AG08470 (cell line): ENCODE data around the genes ITGA7, RPS26 and MYL6B.

- RRBS = no CpG with 5 or more reads among the region's 7 CpGs
Measured at GRCh38 chr12:55694744-55695313, 12.9 kb downstream of the ITGA7 start.

GRCh38 chr12:55707245-55708310, at the start of gene ITGA7:
ITGA7 (minus strand) TSS chr12:55707904.
- RRBS = 12% methylated on average over 1 of the region's 70 CpGs

- RRBS = no CpG with 5 or more reads among the region's 6 CpGs
Measured at GRCh38 chr12:55711836-55712825, 3.7 kb upstream of the BLOC1S1 start.

DNA sequence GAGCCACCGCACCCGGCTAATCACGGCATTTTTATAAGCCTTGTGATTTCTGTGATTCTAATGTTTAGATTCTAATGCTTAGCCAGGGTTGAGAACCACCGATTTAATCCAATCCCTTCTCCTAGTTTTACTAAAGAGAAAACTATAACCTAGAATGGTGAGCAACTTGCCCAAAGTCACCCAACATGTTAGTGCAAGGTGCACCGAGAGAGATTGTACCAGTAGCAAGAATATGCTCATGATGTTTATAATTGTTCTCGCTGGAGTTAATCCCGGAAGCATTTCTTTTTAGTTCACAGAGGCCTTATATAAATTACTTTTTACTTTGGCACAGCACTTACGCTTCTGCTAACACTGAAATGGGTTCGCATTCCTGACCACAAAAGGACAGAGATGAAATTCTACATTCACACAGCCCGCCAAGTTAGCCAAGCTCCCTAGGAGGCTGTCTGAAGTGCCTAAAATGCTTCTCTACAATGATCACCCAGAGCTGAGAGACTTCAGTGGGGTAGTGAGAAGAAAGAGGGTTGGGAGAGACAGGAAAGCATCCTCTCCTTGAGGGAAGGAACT, 620 bp upstream of the BLOC1S1 start:
- RRBS = no CpG with 5 or more reads among the region's 10 CpGs

DNA sequence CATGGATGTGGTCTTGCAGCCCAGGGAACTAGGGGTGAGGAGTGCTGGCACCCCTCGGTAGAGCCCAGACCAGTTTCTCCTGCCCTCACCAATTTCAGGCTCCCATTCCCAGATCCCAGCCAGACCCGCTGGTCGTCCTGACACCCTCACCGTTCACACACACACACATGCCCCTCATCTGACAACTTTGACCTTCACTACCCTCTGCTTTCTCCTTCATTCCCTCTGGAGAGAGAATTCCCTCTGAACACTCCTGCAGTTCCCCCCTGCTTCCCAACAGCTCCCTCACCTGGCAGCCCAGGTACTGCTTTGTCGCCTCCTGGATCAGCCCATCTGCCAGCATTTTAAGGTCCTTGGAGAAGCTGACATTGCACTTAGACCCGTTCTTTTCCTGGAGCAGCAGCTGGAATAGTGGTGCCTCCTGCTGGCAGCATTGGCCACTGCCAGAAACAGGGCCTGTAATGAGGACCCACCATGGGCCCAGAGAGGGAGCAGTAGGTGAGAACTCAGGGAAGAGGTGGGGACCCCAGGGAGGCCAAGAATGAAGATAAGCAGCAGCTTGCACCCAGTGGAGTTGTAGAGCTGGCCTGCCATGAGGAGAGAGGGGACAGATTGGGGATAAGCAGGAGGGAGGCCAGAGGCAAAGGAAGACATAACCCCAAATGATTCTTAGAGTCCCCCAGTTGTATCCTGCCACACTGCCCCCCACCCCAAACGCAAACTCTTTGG, 5.8 kb upstream of the GDF11 start:
- RRBS = no CpG with 5 or more reads among the region's 7 CpGs

- RRBS = no CpG with 5 or more reads among the region's 3 CpGs
Measured at GRCh38 chr12:55845832-55846233, 3.1 kb upstream of the MMP19 start.

GRCh38 chr12:55909160-55909760, 18.4 kb downstream of the PYM1 start:
- RRBS = no CpG with 5 or more reads among the region's 5 CpGs

- RRBS = 1% methylated on average over 21 of the region's 43 CpGs
Measured at GRCh38 chr12:55926708-55927613, 733 bp downstream of the PYM1 start.

- RRBS = no CpG with 5 or more reads among the region's 6 CpGs
Measured at GRCh38 chr12:55989919-55990159, 7.2 kb upstream of the SUOX start.

DNA sequence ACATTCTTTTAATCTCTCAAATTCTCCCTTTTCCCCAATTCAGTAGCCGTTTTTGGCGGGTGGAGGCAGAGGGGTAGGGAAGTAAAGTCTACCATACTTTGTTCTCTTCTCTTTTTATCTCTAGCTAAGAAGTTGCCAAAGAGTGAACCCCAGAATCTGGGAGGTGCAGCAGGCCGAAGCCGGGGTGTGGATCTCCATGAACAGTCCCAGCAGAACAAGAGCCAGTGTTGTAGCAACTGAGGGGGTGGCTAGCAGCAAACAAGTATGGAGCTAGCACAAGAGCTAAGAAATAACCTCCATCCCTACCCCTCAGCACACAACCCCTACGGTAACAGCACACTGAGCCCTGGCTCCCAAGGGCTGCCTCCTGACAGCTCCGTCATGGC, 5.1 kb upstream of the SUOX start:
- RRBS = no CpG with 5 or more reads among the region's 6 CpGs

- RRBS = 1% methylated on average over 12 of the region's 63 CpGs
Measured at GRCh38 chr12:56041699-56042776, at the start of gene RPS26. RPS26 (plus strand) TSS chr12:56041918.

DNA sequence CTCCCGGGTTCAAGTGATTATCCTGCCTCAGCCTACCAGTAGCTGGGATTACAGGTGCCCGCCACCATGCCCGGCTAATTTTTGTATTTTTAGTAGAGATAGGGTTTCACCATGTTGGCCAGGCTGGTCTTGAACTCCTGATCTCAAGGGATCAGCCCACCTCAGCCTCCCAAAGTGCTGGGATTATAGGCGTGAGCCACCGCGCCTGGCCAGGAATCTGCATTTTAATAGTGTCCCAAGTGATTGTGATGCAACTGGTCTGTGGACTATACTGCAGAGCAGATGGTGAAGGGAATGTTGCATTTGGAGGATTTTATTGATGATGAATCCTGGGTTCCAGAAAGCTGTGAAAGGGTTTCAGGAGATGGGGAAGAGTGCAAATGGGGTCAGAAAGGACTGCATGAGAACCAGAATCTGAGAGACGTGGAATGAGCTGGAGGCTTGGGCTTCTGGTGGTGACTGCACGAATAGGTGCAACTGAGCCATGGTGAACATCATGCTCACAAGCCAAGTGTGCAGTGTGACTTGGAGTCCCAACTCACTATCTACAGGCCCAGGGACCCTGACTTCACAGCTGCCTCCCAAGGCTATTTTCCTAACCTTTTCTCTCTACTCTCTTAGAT, 4.4 kb downstream of the RPS26 start:
- RRBS = no CpG with 5 or more reads among the region's 8 CpGs

- RRBS = no CpG with 5 or more reads among the region's 10 CpGs
Measured at GRCh38 chr12:56118713-56119158, 670 bp downstream of the ZC3H10 start.

DNA sequence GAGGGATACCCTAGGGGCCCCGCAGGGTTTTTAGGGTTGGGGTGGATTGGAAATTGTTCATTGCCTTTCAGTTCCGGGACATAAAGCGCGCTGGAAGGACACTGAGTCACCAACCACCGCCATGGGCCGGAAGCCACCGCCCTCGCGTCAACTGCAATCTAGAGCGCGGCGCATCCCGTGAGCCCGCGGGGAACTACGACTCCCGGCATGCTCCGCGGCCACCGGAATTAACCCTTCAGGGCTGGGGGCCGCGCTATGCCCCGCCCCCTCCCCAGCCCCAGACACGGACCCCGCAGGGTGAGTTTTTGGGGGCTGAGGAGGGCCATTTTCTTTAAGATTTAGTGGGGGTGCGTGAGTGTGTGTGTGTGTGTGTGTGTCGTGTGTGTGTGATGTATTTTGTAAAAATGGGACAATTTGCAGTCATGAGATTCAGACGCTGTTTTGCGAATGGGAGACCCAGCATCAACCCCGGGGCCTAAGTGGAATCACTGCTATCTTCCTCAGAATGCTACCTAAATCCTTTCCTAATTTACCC, at the start of gene MYL6B:
Gene MYL6B, plus strand, starts transcription at position 253 of the 535 bp plus-strand sequence.
- RRBS = 2% methylated on average over 14 of the region's 30 CpGs

DNA sequence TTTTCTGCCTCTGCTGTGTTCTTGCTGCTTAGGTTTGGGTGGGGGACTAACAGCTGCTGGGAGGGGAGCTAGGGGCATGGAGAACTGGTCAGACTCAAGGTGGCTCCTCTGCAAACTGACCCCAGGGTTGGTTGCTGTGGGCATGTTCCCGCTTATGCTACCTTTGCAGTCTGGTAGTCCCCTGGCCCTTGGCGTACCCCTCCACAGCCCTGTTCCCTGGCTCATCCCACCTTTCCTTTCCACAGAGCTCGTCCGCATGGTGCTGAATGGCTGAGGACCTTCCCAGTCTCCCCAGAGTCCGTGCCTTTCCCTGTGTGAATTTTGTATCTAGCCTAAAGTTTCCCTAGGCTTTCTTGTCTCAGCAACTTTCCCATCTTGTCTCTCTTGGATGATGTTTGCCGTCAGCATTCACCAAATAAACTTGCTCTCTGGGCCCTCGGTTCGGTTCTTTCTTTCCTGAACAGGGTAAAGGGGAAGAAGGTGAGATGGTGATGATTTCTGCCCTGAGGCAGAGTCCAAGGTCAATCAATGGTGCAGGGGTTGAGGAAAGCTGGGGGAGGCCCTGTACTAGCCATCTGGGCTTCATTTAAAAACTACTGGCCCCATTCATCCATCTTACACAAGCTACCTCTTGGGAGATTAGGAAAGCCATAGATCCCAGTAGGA, 3.1 kb downstream of the MYL6 start:
- RRBS = no CpG with 5 or more reads among the region's 8 CpGs

GRCh38 chr12:56161808-56162069, 3.6 kb downstream of the MYL6 start:
- RRBS = no CpG with 5 or more reads among the region's 2 CpGs

- RRBS = no CpG with 5 or more reads among the region's 14 CpGs
Measured at GRCh38 chr12:56162070-56162968, 4.2 kb downstream of the MYL6 start.

DNA sequence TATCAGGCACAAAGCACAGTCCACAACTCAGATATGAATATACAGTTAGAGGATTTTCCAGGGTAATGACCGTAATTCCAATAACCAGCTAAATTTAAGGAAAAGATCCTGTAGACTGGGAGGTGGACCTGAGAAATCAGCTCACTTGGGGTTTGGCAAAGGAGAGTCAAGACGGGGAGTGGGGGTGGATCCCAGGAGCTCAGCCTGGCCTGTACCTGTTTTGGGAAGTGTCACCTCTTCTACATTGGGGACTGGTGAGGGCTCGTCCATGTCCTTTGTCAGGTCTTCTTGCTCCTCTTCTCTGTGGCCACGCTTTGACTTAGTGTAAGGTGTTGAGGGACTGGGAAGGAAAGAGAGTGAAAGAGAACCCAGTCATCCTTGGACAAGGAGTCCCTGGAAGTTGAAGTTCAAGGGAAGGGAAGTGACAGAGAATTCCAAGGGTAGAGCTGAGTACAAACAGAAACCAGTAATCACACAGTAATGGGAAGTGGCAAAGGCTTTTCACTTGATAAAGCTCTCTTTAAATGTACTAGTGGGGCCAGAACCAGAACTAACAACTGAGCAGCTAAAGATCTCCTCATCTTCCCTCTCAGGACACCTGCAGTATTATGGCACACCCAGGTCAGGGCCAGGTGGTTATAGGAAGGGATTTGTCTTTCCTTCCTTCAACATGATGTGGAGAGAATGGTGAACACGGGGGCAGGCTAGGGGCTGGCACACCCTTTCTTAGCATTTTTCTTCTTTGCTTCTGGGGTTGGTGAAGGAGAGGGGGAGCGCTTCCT, 8.3 kb downstream of the SMARCC2 start:
- RRBS = no CpG with 5 or more reads among the region's 6 CpGs

DNA sequence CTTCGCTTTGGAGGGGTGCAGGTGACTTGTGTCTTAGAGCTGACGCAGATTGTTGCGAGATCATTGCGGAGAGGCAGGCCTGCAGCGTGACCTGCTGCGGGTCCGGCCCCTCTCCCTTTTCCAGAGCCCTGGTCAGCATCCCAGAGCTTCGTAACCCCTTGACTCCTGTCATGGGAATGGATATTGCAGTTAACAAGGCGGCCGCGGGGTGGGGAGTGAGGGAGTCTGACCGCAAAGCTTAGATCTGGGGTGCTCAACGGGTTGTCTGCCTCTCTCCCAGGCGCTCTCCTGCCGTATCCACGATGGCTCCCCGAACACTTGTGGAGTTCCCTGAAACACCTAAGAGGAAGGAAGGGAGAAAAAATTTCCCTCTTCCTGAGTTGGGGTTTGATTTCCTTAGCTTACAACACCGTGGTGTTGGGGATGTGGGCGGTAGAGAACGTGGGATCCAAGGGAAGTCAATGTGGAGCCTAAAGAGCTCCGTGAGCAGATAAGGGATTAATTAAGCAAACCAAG, 515 bp upstream of the RNF41 start:
- RRBS = 4% methylated on average over 3 of the region's 21 CpGs

- RRBS = 90% methylated on average over 3 of the region's 5 CpGs
Measured at GRCh38 chr12:56348385-56348712, 9.7 kb downstream of the IL23A start.